Paraaortic lymph node (tissue), 1 donor: ENCODE measurements around a stretch of chr7.

DNA sequence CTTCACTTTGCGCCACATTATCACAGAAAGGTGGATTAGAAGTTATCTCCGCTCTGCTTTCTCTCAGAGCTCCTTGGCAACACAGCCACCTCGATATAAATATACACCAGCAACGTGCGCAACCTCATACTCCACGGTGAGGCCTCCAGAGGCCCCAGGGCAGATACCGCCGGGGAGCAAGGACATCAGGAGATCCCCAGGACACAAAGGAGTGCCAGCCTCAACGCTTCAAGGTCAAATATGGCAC, 121.0 kb upstream of the TBX20 start:
- PRO-cap = no peak

- PRO-cap = no peak
Measured at GRCh38 chr7:35624710-35625232, 70.2 kb downstream of the HERPUD2 start.

- PRO-cap = no peak
Measured at GRCh38 chr7:36153706-36154102, 650 bp downstream of the EEPD1 start.

DNA sequence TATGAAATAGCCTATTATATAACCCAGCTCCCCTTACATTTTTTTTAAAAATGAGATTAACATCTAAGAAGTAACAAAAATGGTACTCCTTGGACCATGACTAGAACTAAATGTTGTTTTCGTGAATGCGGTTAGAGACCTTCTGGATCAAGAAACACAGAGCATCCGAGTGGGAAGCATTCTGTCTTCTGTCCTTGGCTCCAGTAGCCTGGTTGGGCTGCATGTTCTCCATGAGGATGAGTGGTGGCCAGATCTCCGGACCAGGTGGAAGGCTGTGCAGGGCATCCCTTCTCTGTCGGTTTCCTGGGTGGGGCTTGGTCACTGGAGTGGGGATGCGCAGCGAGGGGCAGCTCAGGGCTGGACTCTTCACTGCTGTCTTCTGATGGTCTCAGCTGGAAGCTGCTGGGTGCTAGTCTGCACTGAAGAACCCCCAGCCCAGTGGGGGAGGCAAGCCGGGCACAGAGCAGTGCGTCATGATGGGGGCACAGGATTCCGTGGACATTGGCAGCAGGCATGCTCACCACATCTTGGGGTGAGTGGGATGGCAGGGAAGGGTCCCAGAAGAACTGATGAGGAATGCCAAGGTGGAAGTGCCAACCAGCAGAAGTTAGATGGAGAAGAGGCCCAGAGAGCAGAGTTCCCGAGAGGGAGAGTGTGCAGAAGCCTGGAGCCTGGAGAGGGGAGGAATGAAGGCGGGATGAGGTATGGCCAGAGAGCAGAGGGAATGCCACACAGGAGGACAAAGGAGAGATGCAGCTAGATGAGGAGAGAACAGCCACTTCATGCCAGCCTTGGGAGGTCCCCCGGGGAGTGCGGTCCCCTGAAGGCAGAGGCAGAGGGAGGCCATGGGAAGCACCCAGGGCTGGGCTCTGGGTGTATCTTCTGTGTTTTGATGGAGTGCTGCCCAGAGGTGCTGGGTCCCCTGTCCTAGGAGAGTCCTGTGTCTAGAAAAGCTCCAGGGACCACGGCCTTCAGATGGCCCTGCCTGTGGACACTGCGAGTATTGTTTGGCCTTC, 39.9 kb downstream of the EEPD1 start:
- PRO-cap = no peak

DNA sequence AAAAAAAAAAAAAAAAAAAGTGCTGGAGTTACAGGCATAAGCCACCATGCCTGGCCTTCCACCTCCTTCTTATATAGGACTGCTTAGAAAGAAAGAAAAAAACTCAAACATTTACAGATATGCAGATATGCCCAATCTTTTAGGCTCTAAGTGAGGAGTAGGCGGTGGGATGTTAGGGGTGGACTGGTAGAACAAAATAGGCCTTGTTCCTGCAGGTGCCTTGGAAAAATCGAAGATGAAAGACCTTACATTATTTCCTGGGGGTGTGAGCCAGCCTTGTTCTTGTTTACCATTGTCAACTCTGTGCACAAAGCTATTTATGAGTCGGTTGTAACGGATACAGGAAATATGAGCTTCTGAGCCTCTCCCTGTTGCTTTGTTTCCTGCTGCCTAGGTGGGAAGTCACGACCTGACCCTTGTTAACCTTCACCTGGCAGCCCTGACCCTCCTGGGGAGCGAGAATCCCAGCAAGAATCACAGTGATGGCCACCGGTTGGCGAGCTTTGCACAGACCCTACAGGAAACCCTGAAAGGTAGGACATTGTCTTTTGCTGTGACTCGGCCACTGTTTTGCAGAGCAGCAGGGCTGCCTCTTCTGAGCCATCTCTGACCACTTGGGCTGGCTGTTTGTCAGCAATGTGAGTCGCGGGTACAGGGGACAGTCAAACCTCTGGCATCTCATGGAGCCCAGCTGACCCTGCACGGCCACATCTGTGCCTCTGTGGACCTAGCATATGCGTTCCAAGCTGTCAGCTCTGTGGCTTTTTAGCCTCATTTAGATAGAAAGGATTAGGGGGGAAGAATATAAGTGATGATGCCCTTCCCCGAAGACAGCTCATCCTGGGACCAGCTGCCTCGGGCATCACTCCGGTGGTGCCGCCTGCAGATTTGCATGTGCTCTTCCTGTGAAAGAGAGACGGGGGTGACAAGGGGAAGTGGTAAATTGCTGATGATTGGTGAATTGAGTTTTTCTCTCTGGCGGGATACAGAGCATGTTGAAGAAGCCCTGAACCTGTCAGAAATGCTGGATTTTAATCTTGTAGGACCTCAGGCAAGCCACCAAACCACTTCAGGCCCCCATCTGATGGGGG, 79.5 kb downstream of the MATCAP2 start:
- PRO-cap = unidirectional peak, minus-strand start at position 842 of the sequence

DNA sequence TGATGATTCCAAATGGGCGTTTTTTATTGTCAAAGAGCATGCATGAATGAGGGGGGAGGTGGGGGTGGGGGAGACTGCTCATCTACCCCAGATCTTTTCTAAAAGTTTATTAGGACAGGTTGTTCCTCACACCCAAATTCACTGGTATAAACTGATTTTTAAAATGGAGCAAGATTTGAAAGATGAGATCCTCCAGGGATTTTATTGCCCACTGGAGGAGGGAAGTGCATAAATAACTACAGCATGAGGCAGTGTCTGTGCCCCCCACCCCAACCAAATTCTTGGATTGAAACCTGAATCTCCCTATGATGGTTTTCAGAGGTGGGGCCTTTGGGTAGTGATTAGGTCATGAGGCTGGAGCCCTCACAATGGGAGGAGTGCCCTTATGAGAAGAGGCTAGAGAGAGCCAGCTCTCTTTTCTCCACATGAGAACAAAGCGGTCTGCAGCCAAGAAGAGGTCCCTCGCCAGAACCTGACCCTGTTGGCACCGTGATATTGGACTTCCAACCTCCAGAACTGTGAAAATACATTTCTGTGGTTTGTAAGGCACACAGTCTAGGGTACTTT, 79.3 kb downstream of the AOAH start:
- PRO-cap = no peak

DNA sequence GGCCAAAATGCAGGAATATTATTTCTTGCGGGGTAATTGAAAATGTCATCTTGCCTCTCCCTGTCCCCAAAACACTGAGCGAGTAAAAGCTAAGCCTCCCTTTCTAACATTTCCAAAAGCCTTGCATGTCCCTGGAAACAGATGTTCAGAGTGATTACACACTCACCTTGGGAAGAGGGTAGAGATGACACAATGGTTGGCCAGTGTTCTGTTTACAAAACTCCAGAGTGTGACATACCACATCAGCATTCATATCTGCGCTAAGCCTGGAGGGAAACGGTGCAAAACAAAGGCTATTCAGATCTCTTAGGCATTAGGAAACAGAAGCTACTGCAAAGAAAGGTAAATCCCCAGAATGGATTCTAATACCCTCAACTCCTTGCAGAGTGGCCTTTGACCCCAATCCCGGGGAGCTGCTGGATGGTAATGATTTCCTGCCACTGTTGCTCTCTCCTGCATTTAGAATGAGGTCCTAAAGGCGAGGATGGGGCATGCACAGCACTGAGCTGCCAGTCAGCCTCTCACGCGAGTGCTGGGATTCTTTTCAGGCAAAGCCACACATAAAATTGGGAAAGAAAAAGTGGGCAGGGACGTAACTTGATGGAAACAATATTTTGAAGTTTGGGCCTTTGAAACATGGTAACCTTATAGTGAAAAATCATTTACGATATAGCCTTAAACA, 65.2 kb downstream of the AOAH start:
- PRO-cap = unidirectional peak, minus-strand start at position 76 of the sequence

- PRO-cap = no peak
Measured at GRCh38 chr7:36787977-36788549, 63.8 kb upstream of the AOAH start.

- PRO-cap = no peak
Measured at GRCh38 chr7:36890648-36891262, 166.5 kb upstream of the AOAH start.

DNA sequence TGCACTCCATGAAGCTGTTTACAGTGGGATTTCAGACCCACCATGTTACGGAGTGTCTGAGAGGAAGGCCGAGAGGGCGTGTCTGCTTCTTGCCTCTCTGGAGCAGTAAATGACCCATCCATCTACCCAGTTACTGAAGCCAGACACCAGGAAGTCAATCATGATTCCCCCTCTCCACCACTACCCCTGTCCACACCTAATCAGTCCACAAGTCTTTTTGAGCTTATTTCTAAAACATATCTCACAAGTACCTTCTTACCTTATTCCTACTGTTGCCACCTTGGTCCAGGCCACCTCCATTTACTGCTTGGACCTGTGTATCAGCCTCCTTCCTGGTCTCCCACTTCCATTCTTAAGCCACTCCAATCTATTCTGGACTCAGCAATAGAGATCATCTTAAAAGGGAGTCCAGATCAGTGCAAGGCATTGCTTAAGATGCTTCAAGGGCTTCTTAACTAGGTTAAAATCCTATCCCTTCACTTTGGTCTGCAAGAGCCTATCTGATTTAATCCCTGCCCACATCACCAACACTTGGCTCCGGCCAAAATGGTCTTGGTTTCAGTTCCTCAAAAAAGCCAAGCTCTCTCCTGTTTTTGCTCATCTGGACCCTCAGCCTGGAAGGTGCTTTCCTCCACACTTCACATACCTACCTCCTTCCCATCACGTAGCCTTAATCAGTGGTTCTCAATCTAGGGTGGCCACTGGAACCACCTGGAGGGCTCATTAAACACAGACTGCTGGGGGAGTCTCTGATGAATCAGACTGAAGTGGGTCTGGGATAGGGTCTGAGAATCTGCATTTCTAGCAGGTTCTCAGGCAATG, 226.7 kb upstream of the AOAH start:
- PRO-cap = no peak

GRCh38 chr7:36971402-36971967, 247.2 kb upstream of the AOAH start:
- PRO-cap = no peak

DNA sequence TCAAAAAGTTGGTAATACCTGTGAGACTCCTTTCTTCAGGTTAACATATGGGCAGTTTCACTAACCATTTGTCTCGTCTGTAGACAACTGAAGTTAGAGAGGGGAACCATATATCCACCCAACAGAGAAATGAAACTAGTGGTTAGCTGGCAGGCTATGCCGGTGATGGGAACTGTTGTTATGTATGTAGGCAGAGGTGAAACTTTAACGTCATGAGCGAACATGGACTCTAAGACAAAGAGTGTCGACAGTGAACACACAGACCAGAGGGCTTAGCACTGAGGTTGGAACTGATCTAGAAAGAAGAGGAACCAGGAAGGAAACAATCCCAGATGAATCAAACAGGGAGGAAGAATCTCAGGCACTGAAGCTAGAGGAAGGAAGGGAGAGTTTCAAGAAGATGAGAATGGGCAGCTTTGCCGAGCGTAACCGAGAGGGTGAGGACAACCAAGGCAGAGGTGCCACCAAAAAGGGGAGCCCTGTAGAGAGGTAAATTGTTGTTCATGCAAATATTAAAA, 112.3 kb downstream of the ELMO1 start:
- PRO-cap = no peak

DNA sequence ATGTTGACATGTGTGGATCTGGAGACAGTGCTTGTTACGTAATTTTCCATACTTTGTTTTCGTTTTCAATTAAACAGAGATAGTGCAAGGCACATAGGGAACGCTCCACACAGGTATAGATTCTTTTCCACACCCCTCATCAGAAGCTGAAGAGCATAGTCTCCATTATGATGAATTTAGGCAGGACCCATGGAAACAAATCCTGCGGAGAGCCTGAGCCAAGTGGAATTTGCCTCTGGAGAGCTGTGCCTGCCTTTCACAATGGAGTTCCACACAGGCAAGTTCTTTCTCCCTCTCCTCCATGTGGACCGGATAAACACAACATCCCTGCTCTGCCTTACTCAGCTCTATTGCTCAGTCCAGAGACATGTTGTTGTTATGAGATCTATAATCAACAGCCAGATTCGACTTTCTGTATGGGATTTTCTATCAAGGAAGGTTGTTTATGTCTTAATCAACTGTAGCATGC, 59.4 kb upstream of the ELMO1 start:
- PRO-cap = unidirectional peak, plus-strand start at position 218 of the sequence

DNA sequence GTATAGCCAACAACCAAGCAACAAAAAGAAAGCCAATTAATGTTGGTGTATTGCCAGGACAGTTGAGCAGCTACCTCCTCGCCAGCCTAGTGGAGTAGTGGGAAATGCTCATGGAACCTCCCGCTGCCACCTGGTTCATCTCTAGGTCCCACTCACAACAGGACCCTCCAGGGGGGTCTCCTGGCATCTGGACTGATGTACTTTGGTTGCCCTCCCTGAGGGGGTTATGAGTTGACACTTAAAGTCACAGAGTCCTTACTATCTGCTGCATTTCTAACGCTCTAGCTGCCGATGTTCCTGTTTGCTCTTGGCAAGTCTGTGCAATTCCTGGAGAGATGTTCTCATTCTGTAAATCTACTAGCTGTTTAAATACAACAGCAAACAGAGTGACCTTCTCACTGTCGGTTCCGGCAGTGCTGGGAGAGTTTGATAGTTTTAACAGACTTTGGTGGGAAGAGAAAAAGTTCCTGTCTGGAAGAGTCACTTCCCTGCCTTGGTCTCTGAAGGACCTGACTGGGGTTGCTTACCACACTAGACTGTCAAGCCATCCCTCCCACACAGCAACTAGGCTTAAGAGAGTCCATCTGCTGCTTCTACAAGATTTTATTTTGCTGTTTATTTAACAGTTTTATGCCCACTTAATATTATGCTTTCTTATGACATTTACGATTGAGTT, 63.2 kb upstream of the ELMO1 start:
- PRO-cap = no peak

- PRO-cap = no peak
Measured at GRCh38 chr7:37766033-37766350, 82.4 kb upstream of the NME8 start.

DNA sequence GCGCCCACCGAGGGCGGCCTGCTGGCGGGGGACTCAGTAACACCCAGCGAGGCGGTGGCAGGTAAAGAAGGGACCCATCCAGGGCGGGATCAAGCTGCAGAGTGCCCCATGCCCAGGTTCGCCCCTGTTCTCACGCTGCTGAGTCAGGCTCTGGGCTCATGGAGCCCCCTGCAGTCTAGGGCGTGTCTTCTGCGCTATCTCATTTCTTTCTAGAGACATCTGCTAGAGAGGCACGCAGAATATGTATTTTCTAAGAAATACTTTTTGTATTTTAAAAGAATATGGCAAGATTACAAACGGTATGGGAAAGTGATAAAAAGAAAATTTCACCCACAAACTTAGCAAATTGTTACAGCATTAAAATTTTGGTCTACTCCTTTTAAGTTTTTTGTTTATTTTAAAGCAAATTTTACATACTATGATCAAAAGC, 966 bp downstream of the EPDR1 start:
- PRO-cap = unidirectional peak, minus-strand start at position 103 of the sequence; unidirectional peak, minus-strand start at position 132 of the sequence

DNA sequence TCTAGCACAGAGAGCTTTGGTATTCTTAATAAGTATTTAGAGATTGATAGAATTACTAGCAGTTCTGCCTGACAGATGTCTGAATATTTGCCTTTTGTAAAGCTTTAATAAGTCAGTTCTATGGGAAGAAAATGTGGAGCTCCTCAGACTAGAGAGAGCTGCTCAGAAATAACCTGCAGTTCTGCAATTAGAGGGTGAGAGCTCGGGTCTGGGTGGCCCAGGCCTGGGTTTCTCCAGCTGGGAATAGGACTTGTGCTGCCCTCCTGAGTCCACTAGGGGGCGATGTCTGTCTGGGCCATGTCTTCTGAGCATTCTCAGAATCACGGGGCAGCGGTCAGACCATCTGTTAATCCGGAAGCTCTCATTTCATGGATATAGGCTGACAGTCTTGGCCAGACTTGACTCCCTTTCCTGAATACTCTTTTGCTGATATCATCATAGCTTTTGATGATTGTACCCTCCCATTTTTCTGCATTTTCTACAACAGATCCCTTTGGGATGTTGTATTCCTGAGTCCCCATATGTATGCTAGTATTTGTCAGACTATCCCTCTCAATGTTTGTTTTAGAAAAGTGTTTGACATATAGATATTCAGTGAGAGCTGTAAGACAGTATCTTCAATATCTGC, 37.7 kb downstream of the STARD3NL start:
- PRO-cap = no peak

- PRO-cap = unidirectional peak, minus-strand start at chr7:38306959
Measured at GRCh38 chr7:38306792-38307335, 128.8 kb downstream of the STARD3NL start.

- PRO-cap = unidirectional peak, plus-strand start at chr7:38340668
Measured at GRCh38 chr7:38340385-38340812, 162.4 kb downstream of the STARD3NL start.

DNA sequence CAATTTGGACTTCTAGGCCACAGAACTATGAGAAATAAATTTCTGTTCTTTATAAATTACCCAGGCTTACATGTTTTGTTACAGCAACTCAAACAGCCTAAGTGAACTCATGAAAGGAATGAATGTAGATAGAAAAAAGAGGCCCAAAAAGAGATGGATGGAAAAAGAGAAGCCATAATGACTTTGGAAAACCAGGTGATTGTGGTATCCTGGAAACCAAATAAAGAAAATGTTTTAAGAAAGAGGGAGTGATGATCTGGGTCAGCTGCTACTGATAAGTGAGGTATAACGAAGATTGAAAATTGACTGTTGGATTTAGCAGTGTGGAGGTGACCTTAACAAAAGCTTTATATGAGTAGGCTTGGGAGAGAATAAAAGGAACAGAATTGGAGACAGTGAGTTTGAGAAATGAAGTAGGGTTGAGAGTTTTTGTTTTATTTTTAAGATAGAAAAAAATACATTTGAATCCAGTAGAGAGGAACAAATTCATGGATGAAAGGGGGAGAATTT, 26.3 kb downstream of the RALA start:
- PRO-cap = no peak